Right common carotid artery plus branches (tissue), 1 donor: ENCODE results near the gene PRKCE.

DNA sequence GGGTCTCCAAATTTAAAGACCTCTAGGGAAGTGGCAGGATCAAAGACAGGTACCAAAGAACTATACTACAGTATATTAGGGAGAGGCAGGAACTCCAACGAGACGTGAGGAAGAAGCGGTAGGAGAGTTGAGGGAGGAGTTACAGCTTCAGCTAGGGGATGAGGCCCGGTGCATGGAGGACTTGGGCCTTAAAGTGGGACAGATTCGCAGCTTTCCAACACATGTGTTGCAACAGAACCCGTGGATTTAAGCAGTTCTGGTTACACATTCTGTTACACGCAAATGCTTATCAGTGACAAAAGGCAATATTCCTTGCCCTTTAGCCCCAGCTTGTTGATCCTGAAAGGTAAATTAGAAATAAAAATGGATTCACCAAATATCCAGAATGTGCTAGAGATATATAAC, 7.4 kb upstream of the PRKCE start:
- PRO-cap = no peak

GRCh38 chr2:45651067-45651408, 437 bp upstream of the PRKCE start:
- PRO-cap = bidirectional peak, plus-strand start at chr2:45651160, minus-strand start at chr2:45650999

DNA sequence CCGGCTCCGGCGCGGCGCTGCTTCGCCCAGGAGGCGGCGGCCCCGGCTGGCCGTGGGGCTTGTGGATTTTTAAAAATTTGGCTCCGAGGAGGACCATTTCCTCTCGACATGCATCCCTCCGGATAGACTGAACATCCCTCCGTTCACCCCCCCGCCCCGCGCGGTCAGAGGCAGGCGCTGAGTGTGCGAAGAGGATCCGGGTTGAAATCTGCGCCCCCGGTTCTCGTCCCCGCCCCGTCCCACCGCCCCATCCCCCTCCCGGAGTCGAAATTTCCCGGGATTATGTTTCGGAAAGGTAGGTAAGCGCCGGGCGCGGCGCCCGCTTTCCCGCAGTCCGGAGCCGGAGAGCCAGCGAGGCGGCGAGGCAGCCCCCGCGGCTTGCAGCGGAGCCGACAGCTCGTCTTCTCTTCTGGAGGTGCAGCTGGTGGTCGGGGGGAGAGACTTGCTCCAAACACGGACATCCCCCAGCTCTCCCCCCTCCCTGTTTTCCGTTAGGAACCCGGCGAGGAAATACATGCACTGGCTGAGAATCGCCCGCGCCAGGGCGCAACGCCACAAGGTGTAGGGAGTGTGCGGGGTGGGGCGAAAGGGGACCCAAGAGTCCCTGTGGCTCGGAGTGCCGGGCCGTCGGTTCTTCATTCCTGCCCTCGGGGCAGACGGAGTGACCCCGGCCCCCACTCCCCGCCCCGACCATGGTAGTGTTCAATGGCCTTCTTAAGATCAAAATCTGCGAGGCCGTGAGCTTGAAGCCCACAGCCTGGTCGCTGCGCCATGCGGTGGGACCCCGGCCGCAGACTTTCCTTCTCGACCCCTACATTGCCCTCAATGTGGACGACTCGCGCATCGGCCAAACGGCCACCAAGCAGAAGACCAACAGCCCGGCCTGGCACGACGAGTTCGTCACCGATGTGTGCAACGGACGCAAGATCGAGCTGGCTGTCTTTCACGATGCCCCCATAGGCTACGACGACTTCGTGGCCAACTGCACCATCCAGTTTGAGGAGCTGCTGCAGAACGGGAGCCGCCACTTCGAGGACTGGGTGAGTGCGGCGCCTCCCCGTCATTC, at the start of gene PRKCE:
TSS of gene PRKCE (plus strand) at position 267 of the 1,066 bp plus-strand sequence.
- PRO-cap = bidirectional peak, plus-strand start at position 638 of the sequence, minus-strand start at position 411 of the sequence

DNA sequence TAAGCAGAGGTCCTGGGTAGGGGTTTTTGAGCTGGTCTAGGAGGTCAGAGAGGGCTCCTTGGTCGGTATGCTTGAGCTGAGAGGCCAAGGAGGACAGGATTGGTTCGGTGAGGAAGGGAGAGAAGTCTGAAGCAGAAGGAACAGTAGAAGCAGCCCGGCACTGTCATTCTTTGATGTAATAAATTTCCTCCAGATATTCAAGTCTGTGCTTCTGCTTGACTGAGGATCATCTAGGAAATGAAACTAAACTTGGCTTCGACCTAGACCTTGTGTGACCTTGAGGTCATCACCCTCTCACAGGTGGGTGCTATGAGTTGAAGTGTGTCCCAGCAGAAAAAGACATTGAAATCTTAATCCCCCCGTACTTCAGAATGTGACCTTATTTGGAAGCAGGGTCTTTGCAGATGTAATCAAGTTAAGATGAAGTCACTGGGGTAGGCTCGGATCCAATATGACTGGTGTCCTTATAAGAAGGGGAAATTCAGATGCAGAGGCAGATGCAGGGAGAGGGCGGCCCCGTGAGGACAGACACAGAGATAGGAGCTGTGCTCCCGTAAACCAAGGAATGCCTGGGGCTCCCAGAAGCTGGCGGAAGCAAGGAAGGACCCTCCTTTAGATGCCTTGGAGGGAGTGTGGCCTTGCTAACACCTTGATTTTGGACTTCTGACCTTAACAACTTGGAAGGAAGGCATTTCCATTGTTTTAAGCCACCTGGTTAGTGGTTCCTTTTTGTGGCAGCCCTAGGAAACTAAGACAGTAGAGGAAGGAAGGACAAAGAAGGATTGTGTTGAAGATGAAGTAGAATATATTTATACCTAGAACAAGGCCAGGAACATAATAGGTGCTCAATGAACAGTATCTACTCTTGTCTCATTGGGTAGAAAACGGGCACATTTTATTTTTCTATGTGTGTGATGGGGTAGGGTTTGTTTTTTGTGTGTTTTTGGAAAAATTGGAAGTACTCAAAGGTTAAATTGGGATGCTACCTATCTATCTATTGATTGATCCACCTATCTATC, 49.2 kb downstream of the PRKCE start:
- PRO-cap = bidirectional peak, plus-strand start at position 496 of the sequence, minus-strand start at position 232 of the sequence

DNA sequence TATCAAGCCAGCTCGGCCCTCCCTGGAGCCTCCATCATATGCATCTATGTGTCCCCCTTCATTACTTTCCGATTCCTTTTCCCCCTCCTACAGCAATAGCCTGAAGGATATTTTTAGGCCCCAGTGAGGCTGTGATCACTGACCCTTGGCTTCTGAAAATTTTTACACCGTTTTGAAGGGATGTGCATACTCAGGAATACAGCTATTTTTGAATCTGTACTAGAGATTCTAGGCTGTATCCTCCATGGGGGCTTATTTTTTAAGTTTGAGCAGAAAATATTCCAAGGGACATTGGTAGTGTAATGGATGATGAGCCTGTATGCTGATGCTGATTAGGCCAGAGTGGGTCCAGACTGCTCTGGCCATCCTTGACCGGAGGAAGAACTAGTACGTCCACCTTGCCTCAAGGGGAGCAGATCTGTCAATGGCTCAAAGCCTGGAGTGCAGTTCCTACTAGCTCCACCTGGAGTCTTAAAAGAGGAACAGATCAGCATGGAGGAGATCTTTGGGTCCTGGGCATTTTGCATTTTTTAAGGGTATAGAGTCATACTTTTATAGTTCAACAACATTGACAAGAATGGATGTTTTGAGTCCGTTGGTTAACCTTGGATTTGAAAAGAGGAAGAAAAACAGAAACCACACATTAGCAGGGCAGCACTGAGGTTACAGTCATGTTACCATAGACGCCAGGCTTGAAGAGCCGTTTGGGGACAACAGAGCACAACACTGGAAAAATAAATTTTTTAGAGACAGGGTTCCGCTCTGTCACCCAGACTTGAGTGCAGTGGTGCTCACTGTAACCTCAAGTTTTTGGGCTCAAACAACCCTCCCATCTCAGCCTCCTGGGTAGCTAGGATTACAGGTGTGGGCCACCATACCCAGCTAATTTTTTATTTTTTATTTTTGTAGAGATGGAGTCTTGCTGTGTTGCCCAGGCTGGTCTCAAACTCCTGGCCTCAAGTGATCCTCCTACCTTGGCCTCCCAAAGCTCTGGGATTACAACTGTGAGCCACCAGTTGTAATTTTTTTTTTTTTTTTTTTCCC, 78.3 kb downstream of the PRKCE start:
- PRO-cap = no peak

GRCh38 chr2:45783909-45784663, 132.6 kb downstream of the PRKCE start:
- PRO-cap = no peak

GRCh38 chr2:45992022-45992875, 305.0 kb upstream of the EPAS1 start:
- PRO-cap = no peak

- PRO-cap = no peak
Measured at GRCh38 chr2:46024998-46025424, 272.2 kb upstream of the EPAS1 start.

- PRO-cap = no peak
Measured at GRCh38 chr2:46039419-46040088, 257.7 kb upstream of the EPAS1 start.

GRCh38 chr2:46096148-46096793, 200.9 kb upstream of the EPAS1 start:
- PRO-cap = no peak

DNA sequence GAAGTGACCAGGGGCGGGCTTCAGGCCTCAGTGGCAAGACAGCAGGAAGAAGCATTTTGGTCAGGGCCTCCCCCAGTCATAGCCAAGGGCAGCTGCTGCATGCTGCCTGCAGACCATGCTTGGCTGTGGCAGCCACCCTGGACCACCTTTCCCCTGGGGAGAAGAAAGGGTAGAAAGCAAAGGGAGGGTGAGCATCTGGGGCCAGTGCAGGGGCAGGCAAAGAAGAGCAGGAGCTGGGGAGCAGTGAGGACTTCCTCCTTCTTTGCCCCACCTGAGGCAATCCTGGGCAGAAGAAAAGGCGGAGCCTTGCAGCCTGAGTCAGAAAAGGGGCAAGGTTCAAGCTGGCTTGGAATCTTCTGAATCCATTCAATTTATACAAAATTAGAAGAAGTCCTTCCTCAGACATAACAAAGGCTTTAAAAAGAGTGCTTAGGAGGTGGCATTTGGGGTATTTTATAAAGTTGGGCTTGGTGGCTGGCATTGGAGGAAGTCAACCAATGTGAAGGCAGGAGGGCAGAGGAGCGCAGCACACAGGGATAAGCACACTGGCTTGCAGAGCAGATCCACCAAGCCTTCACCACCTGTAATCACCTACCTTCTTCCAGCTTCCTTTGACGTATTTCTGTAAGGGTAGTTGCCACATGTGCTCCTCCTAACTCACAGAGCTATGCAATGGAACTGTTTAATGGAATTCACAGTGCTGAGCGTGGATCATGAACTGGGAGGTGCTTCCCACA, 154.5 kb upstream of the EPAS1 start:
- PRO-cap = no peak

DNA sequence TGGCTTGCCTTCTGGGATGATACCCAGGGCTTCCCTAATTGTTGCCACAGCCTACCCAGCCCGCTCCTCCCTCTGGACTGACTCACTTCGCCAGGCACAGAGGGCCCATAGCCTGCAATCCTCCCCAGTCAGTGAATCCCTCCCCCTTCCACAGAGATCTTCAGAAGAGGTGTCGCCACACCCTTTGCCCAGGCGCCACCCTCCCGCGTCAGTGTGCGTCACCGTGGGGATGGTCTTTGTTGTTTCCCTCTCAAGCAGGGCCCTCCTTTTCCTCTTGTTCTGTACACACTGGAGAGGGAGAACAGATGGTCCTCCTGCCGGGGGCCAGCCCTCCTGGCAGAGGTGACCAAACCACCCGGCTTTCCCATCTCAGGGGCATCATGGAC, 115.1 kb upstream of the EPAS1 start:
- PRO-cap = no peak

DNA sequence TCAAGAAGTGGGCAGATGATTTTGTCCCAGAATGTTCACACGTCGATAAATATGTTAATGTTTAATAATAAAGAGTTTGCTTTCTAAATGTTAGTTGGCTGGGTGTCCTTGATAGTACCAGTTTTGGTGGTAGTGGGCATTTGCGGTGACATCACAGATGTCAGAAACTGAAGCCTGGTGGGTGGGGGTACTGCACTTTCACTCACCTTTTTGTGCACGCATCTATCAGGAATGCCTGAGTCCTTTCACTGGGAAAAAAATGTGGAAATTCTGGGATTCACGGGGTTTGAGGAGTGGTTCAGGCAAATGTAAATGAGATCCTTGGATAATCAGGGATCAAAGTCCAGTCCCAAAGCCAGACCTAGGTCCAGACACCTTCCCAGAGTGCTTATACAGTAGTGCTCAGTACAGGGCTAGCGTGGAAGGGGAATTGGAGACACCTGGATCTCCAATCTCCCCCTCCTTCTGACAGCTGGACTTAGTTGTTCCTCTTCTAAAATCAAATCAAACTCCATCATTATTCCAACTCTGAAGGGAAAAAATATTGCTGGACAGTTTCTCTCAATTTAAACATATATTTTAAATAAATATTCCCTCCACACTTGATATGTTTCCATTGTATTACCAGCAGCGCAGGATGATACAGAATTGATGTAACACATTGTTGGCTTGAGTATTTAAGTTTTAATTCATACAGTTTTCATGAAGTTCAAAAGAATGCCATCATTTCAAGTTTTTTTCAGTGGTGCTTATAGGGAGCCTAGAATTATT, 3.4 kb downstream of the EPAS1 start:
- PRO-cap = no peak

DNA sequence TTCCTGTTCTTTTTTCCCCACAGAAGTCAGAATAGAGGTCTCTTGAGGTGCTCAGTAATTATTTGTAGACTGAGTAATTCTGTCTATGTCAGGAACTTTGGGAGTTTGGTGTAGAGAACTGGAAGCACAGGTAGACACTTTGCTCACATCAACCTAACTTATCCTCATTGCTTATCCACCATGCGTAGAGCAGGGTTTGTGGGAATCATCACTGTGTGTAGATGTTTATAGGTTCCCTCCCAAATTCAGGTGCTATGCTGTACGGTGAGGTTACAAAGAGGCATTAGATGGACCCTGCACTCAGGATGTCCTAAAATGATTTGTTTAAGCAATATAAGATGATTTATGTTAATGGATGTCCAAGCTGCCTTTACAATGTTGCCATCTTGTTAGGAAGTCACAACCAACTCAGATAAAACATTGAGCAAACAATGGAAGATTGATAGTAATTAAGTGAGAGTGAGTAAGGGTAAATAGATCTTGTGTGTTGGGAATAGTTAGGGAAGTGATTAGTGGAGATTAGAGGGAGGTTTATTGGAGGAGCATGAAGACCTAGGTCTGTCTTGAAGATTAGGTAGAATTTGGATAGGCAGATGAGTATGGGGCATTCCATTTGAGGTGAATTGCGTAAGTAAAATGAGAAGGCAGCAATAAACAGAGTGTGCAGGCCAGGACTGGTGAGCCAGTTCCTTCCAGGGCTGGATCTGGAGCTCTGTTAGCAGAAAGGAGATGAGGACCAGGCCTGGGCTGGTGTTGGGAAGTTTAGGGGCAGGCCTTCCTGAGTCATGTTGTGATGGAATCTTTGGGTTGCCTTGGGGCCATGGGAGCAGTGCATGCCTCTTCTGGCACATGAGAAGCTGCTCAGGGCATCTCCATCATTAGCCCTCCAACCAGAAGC, 12.1 kb downstream of the EPAS1 start:
- PRO-cap = no peak

DNA sequence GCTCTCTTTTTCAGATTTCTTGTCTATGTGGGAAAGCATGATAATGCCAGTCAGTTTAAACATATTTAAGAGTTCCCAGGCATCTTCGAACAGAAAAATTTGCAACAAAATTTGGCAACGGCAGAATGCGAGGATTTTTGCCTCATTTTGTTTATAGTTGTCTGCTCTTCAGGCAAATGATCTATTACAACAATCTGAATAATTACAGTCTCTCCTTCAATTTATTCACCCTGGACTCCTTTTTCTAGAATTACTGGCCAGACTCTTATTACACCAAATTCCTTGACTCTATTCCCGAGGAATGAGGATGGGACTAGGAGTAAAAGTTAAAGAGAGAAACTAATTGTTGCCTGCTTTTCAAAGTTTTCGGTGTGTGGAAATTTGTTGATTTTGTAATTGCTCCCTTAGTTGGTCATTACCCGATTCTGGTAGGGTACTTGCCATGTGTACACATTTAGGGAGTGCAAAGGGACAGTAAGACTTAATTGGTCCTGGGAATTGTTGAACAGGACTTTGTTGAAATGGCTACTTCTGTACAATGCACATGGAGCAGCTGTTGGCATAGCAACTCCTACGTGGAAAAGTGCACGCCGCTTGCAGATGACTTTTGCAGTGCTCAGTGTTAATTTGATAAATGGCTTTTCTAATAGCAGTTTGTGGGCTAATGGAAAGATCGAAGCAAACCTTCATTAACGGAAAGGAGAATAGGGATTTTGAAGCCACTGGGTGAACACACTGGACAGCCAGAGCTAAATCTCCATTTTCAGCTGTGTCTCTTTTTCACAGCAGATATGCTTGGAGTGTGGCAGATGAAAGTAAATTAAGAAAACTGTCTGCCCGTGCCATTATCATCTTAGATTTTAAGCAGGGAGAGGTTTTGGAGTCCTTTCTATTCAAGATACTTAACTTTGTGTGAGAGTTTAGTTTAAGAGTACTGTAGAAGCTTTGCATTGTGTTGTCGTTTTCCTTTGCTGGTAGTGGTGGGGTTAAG, 22.9 kb downstream of the EPAS1 start:
- PRO-cap = no peak

- PRO-cap = no peak
Measured at GRCh38 chr2:46366586-46366943, 69.4 kb downstream of the EPAS1 start.

DNA sequence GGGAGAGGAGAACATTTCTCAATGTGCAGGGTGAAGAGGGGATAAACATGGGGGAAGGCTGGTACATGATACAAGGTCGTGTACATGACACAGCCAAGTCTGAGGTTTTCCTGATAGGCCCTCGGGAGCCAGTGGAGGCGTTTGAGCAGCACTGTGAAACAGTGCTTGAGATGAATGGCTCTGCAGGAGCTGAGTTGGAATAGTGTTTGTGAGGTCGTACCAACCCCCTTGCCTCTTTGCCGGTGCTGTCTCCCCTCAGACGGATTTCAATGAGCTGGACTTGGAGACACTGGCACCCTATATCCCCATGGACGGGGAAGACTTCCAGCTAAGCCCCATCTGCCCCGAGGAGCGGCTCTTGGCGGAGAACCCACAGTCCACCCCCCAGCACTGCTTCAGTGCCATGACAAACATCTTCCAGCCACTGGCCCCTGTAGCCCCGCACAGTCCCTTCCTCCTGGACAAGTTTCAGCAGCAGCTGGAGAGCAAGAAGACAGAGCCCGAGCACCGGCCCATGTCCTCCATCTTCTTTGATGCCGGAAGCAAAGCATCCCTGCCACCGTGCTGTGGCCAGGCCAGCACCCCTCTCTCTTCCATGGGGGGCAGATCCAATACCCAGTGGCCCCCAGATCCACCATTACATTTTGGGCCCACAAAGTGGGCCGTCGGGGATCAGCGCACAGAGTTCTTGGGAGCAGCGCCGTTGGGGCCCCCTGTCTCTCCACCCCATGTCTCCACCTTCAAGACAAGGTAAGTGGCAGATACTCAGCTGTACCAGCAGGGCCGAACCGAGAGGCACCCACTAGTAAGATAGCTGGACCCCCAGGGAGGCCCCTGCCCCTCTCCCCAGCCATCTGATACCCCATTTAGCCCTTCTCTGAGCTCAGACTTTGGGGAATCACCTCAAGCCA, 83.0 kb downstream of the EPAS1 start:
- PRO-cap = no peak

GRCh38 chr2:46381478-46381847, 84.3 kb downstream of the EPAS1 start:
- PRO-cap = no peak

- PRO-cap = no peak
Measured at GRCh38 chr2:46497757-46498307, 44.5 kb upstream of the RHOQ start.

- PRO-cap = no peak
Measured at GRCh38 chr2:46663404-46663942, 35.6 kb upstream of the SOCS5 start.